ENCODE data around the genes DMKN, PRODH2 and ZNF793.

- PRO-cap, 4 experiments = no peak in any of the 4 experiments
- RAMPAGE, long total RNA, 2 experiments = no peak in any of the 2 experiments
- RRBS = no CpG with 5 or more reads among the region's 18 CpGs
These were observed 1.1 kb upstream of the FFAR1 start for GRCh38 chr19:35346501-35347058.

- PRO-cap, 4 experiments = no peak in any of the 4 experiments
- RAMPAGE, long total RNA, 2 experiments = no peak in any of the 2 experiments
- RRBS = no CpG with 5 or more reads among the region's 16 CpGs
These were observed 11.0 kb downstream of the FFAR2 start for GRCh38 chr19:35458761-35459688.

GRCh38 chr19:35513229-35513952 lies at the start of gene DMKN:
DMKN (minus strand) TSS chr19:35513649.
- PRO-cap, 4 experiments = peak in 2 of 4 experiments; most common plus-strand start chr19:35513795 (in 1); most common minus-strand start chr19:35513649 (in 1)
- RAMPAGE, long total RNA, 2 experiments = no peak in any of the 2 experiments
- RRBS = no CpG with 5 or more reads among the region's 13 CpGs

- PRO-cap, 4 experiments = no peak in any of the 4 experiments
- RAMPAGE, long total RNA, 2 experiments = no peak in any of the 2 experiments
- RRBS = 87% methylated on average over 2 of the region's 28 CpGs
These were observed 11.0 kb downstream of the KMT2B start for GRCh38 chr19:35728516-35729392.

DNA sequence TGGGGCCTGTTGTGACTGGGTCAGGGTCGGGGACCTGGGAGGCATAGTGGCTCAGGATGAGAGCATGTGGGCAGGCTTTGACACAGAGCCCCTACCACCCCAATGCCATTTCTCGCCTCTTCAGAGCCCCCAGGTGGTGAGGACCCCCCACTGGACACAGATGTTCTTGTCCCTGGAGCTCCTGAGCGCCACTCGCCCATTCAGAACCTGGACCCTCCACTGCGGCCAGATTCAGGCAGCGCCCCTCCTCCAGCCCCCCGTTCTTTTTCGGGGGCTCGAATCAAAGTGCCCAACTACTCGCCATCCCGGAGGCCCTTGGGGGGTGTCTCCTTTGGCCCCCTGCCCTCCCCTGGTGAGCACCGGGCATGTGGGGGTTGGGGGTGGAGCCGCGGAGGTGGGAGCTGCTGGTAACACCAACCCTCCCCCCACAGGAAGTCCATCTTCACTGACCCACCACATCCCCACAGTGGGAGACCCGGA lies 10.4 kb downstream of the IGFLR1 start:
- PRO-cap, 4 experiments = no peak in any of the 4 experiments
- RAMPAGE, long total RNA, 2 experiments = no peak in any of the 2 experiments
- RRBS = 66% methylated on average over 5 of the region's 15 CpGs

DNA sequence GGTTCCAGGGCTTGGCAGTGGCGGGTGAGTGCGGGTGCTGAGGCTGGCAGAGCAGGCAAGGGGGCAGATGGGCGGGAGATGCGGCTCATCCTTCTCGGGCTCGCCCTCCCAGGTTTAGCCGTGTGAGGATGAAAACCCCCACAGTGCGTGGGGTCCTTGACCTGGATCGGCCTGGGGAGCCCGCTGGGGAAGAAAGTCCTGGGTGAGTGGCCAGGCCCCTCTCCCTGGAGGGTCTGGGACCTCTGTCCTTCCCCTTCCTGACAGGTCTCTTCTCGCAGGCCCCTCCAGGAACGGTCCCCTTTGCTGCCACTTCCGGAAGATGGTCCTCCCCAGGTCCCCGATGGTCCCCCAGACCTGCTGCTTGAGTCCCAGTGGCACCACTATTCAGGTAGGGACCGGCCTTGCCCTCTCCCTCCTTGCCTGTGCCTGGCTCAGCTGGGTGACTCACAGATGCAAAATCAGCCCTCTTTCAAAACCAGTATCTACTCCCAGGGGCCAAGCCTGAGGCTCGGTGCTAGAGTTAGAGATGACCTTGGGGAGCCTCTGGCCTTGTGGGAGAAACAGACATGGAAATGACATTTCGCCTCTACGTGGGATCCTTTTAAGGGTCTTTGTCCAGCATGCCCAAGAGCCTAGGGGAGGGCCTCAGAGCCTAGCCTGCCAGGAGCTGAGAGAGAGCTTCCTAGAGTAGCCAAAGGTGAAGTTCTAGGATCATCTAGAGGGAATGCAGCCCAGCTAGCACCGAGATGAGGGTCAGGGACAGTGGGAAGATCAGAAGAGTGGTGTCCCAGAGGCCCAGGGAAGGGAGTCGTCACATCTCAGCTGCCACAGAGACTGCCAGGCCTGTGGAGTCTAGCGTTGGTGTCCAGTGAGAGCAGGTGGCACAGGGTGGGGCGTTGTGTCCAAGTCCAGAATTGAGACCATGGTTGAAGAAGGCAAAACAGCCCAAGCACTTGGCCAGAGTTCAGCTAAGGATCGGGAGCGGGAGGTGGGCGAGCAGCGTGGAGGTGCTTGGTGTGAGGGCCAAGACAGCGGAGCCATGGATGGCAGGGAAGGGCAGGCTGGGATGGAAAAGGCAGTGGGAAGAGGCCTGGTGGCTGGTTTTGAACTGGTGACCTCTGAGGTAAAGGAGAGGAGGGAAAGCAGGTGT lies 8.4 kb downstream of the IGFLR1 start:
- PRO-cap, 4 experiments = no peak in any of the 4 experiments
- RAMPAGE, long total RNA, 2 experiments = no peak in any of the 2 experiments
- RRBS = 72% methylated on average over 2 of the region's 27 CpGs

DNA sequence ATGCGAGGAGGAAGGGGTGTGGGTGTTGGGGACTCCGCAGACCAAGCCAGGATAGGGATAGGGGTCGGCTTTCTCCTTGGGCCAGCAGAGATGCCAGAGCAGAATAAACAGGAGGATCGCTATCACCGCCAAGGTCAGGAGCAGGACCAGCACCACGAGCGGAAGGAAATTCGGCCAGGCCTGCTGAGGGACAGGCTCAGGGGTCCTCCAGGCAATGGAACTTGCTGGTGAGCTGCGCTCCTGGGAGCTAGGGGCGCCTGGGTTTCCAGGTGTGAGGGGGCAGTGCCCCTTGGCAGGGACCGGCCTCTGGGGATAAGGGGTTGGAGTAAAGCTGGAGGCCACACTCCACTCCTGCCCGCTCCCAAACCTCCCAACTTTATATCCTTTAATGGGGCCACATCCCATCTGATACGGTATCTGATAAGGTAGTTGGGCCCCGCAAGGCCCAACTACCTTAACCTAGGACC lies 2.4 kb downstream of the IGFLR1 start:
- PRO-cap, 4 experiments = no peak in any of the 4 experiments
- RAMPAGE, long total RNA, 2 experiments = no peak in any of the 2 experiments
- RRBS = no CpG with 5 or more reads among the region's 14 CpGs

DNA sequence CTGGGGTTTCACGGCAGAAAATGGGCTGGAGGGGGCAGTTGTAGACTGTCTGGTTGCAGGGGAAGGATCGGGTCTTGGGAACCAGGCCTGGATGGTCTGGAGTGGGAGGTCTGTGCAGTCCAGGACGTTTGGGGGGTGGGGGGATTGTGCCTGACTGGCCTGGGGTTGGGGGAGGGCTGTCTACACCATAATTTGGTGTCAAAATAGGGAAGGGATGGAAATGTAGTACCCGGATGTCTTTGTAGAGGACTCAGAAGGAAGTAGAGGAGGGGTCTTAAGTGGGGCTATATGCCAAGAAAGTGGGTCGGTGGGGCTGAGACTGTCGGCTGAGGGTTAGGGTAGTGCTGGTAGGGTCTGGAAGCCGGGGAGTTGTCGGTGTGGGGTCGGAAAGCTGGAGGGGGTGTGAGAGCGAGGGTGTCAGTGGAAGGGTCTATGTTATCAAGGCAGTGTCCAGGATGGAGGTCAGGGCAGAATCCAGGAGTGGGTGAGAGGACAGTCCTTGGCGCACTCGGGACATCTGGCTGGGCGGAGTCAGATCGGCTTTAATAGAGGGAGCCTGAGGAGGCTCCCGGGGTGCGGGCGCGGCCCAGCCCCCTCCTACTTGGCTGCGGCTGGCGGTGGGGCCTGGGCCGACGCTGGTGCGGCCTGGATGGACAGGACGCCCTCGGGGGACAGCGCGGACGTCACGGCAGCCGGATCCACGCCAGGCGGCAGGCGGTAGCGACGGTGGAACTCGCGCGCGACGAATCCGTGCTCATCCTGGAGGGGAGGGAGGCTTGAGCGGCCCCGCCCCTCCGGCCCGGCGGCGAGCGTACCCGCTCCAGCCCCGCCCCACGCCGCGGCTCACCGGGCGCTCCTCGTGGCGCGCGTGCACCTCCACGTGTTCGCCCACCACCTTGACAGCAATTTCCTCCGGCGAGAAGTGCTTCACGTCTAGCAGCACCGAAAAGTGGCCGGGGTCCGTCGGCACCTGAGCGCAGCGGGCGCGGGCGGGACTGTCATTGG lies 1.6 kb downstream of the HSPB6 start:
- PRO-cap, 4 experiments = peak in 4 of 4 experiments; most common plus-strand start position 905 of the sequence (in 2); most common minus-strand start position 519 of the sequence (in 4)
- RAMPAGE, long total RNA, 2 experiments = no peak in any of the 2 experiments
- RRBS = 6% methylated on average over 36 of the region's 73 CpGs

DNA sequence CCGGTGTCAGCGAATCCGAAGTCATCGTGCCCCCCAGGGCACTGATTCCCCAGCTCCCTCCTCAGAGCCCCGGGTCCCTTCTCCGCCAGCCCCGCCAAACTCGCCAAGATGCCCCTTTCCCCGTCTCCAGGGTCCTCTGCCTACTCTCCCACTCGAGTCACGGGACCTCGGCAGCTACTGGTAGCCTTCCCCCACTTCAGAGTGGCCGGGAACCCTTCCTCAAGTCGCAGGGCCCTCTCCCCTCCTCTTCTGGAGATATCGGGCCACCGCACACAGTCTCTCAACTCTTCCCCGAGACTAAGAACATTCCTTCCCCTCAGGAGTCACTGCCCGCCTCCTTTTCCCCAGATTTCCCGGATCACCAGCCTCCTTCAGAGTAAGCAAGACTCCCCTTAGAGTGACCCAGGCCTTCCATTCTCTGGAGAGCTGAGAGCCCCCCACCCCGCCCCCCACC lies 640 bp downstream of the HSPB6 start:
- PRO-cap, 4 experiments = peak in 4 of 4 experiments; most common plus-strand start position 194 of the sequence (in 2); most common minus-strand start position 251 of the sequence (in 1)
- RAMPAGE, long total RNA, 2 experiments = no peak in any of the 2 experiments
- RRBS = 9% methylated on average over 5 of the region's 20 CpGs

GRCh38 chr19:35797794-35798251 lies 14.8 kb downstream of the PRODH2 start:
- PRO-cap, 4 experiments = no peak in any of the 4 experiments
- RAMPAGE, long total RNA, 2 experiments = no peak in any of the 2 experiments
- RRBS = no CpG with 5 or more reads among the region's 22 CpGs

DNA sequence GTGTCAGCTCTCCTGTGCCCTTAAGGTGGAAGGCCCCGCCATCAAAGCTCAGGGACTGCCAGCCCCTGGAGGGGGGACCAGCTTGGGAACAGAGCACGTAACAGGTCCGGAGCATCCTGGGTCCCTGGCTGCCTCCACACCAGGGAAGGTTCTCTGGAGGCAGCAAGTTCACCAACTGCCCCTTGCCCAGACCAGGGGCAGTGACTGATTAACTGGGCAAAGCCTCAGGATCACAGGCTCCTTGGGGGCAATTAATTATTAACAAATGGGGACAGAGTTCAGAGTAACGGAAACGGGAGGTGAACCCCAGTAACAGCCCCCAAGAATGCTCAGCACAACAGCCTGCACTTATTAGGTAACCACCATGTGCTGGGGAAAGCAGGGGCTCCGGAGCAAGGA lies at the start of gene PRODH2:
TSS of gene PRODH2 (minus strand) at position 155 of the 399 bp plus-strand sequence.
- PRO-cap, 4 experiments = no peak in any of the 4 experiments
- RAMPAGE, long total RNA, 2 experiments = no peak in any of the 2 experiments
- RRBS = no CpG with 5 or more reads among the region's 6 CpGs

DNA sequence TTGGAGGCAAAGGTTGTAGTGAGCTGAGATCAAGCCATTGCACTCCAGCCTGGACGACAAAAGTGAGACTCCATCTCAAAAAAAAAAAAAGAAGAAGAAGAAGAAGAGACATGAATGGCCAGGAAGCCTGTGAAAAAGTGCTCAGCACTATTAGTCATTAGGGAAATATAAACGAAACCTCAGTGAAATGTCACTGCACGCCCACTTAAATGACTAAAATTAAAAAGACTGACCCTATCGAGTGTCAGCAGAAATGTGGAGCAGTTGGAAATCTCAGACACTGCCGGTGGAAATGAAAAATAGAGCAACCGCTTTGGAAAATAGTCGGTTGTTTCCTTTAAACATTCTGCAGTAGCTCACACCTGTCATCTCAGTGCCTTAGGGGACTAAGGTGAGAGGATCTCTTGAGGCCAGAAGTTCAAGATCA lies 5.5 kb upstream of the TYROBP start:
- PRO-cap, 4 experiments = no peak in any of the 4 experiments
- RAMPAGE, long total RNA, 2 experiments = no peak in any of the 2 experiments
- RRBS = no CpG with 5 or more reads among the region's 7 CpGs

DNA sequence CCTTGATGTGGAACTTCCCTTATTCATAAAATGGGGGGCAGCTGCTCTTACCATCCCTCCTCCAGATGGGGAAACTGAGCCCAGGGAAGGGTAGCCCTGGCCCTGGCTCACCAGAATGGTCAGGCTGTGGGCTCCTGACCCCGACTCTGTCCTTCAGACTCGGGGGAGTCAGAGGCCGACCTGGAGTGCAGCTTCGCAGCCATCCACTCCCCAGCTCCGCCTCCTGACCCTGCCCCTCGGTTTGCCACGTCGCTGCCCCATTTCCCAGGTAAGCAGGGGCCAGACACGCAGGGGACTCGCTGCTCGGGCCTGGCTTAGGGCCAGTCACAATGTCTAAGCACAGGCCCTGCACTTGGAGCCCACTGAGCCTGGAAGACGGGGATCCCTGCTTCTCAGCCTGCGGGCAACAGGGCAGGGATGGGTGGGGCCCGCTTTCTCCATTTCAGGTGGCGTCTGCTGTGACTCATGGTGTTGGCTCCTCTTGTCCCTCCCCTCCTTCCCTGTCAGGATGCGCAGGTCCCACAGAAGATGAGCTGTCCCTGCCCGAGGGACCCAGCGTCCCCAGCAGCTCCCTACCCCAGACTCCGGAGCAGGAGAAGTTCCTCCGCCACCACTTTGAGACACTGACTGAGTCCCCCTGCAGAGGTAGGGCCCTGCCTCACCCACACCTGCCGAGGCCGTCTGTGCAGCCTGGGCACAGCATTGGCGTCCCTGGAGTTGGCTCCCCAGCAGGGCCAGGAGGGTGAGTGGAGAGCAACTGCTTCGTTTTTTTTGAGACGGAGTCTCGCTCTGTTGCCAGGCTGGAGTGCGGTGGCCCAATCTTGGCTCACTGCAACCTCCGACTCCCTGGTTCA lies 9.2 kb upstream of the OVOL3 start:
- PRO-cap, 4 experiments = no peak in any of the 4 experiments
- RAMPAGE, long total RNA, 2 experiments = no peak in any of the 2 experiments
- RRBS = no CpG with 5 or more reads among the region's 28 CpGs

GRCh38 chr19:36182548-36183894 lies 30.8 kb upstream of the COX7A1 start:
- PRO-cap, 4 experiments = no peak in any of the 4 experiments
- RAMPAGE, long total RNA, 2 experiments = no peak in any of the 2 experiments
- RRBS = no CpG with 5 or more reads among the region's 33 CpGs

DNA sequence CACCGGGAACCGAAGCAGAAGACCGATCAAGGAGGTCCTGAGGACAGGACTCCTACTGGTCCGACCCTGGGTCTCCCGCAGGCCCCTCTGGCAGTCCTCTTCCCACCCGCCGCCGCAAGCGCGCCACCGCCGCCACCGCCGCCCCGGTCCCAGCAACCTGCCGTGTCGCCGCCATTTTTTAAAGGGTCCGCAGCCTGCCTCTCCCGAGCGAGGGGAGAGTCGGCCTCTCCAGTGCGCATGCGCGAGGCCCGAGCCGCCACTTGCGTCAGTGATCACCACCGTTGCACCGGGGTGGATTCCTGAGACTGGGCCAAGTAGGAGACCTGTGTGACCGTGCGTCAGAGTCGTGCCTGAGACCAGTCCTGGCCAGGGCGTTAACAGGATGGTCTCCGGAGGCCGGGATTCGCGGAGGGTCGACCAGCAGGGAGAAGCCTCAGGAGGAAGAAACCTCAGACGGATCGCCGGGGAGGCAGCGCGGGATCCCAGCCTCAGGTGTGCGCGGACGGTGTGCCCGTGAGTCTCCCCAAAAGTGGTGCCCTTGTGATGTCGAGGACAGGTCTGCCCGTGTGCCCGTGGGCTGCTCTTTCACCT lies 51.6 kb downstream of the ZNF146 start:
- PRO-cap, 4 experiments = peak in 1 of 4 experiments; most common plus-strand start position 359 of the sequence (in 1); most common minus-strand start position 180 of the sequence (in 1)
- RAMPAGE, long total RNA, 2 experiments = no peak in any of the 2 experiments
- RRBS = 83% methylated on average over 1 of the region's 51 CpGs

DNA sequence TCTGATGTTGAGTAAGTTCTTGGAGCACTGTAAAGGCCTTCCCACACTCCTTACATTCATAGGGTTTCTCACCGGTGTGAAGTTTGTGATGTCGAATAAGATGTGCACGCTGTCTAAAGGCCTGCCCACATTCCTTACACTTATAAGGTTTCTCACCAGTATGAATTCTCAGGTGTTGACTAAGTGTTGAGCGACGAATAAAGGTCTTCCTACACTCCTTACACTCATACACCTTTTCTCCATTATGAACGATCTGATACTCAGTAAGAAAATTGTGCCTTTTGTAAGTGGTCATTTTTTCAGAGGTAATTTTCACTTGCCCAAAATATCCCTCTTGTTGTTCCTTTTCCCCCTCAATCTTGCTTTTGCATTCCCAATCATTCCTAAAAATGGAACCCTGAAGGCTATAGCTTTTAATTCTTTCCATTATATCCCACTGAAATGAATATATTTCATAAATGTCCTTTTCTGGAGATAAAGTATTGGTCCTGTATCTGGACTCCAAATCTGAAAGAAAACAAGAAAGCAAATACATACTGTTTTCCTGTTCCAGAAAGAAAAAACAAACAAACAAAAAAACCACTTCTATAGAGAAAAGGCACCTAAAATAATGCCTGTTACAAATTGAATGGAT lies 37.8 kb downstream of the ZFP14 start:
- PRO-cap, 4 experiments = no peak in any of the 4 experiments
- RAMPAGE, long total RNA, 2 experiments = no peak in any of the 2 experiments
- RRBS = no CpG with 5 or more reads among the region's 6 CpGs

DNA sequence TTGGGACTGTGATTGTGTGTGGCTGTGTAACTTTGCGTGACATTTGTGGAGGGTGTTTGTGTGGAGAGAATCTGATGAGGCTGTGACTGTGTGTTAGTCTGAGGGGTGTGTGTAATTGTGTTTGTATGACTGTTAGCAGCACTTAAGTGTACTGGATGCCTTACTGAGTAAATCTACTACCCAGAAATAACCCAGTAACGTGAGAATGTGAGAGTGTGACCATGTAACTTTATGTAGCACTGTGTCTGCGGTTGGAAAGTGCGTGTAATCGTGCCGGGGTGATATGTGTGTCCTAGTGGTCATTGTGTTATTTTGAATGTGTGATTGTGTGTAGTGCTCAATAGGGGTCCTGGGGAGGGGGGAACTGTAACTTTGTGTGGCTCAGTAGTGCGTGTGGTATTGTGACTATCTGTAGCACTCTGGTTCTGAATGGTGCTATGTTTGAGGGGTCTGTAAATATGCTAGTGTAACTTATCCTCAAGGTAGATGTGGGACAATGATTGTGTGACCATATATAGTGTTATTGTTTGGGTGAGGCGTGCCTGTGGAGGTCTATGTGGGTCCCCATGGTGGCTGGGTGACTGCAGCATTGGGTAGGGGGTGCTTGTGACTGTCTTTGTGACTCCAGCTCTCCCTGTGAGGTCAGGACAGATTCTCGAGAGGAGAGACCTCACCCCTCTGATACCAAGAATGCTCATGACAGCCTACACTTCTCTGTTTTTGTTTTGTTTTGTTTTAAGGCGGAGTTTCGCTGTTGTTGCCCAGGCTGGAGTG lies 709 bp downstream of the ZNF383 start:
- PRO-cap, 4 experiments = no peak in any of the 4 experiments
- RAMPAGE, long total RNA, 2 experiments = no peak in any of the 2 experiments
- RRBS = no CpG with 5 or more reads among the region's 11 CpGs

- PRO-cap, 4 experiments = peak in 4 of 4 experiments; most common plus-strand start chr19:37506939 (in 2); most common minus-strand start chr19:37506846 (in 2)
- RAMPAGE, long total RNA, 2 experiments = no peak in any of the 2 experiments
- RRBS = 2% methylated on average over 5 of the region's 33 CpGs
These were observed at the start of gene ZNF793 for GRCh38 chr19:37506669-37507361. ZNF793 (plus strand) TSS chr19:37506939.

DNA sequence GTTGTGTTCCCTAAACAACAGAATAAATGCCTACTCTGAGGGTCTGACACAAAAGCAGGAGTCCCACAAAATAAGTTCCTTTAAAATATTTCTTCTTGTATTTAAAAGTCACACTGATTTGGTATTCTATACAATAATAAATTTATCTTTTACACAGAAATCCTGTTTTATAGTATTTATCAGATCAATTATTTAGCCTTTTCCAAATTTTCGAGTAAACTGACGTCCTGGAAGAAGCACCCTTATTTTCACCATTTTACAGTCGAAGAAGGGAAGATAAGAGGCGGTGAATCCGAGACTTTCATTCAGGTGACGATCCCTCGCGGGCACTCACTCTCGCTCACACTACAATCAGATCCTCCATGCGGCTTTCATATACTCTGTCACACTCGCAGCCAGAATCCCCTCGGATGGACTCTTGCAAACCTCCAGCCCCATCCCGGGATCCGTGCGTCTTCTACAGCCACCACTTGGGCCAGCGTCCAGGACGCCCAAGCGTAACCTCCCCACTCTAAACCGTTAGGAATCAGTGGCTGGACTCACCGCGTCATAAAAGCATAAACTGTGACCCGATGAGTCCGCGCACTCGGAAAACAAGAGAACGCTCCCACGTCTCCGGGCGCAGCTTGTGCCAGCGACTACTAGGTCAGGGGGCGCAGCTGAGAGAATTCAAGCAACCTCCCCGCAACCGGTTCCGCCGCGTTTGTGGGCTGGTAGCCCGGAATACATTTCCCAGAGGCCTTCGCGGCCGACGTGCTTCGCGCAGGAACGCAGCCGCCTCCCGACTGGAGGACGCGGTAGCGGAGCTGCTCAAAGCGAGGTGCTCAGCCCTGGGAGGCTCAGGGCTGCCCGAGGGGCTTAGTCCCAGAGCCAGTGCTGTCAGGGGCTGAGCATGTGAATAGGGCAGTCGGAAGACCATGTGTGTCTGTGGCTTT lies 27.7 kb downstream of the ZNF607 start:
- PRO-cap, 4 experiments = peak in 4 of 4 experiments; most common plus-strand start position 790 of the sequence (in 3); most common minus-strand start position 705 of the sequence (in 2)
- RAMPAGE, long total RNA, 2 experiments = start-site peak on the minus strand in 1 of 2 experiments, centred at position 662 of the sequence, 40 reads per replicate
- RRBS = 2% methylated on average over 5 of the region's 52 CpGs

DNA sequence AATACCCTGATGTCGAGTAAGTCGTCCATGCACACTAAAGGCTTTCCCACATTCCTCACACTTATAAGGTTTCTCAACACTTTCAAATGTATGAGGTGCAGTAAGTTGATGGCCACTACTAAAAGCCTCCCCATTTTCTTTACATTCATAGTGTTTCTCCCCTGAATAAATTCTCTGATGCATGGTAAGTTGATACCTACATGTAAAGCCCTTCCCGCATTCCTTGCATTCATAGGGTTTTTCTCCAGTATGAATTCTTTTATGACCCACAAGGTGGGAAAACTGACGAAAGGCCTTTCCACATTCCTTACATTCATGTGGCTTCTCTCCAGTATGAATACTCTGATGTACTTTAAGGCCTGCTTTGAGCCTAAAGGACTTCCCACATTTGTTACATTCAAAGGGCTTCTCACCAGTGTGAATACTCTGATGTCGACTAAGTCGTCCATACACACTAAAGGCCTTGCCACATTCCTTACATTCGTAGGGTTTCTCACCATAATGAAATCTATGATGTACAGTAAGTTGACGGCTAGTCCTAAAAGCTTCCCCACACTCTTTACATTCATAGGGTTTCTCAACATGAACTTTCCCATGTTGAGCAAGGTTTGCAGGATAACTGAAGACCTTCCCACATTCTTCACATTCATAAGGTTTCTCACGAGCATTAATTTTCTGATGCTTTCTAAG lies 20.4 kb downstream of the ZNF607 start:
- PRO-cap, 4 experiments = no peak in any of the 4 experiments
- RAMPAGE, long total RNA, 2 experiments = start-site peak on the minus strand in 1 of 2 experiments, centred at position 443 of the sequence, 6 reads per replicate
- RRBS = no CpG with 5 or more reads among the region's 9 CpGs